IMR-90 (cell line): ENCODE results near the genes KIRREL1, OR6Y1, PYHIN1 and PYDC5.

DNA sequence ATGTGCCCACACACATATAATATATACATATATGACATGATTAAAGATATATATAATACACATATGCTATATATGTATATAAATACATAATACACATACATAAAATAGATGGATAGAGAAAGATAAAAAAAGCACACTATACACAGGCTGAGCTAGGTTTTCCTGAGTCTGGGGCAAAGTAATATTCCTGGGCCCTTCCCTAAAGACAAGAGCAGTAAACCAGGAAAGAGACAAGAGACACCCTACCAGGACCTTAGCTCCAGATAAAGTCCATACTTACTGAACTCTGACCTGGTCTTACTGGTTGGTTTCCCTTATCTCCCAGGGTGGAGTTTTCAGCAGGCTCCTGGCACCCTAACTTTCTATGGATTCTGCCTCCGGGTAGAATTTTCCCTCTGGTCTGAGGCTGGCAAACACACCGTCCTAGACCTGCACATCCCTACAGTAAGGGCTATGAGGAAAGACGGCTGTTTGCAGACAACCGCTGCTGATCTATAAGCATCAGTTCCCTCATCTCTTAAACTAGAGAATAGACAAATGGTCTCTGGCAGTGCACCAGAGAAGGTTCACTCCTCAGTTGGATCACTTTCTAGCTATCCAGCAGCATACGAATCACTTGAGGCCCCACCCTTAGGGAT is 52.1 kb downstream of the ARHGEF11 start:
- RRBS: no CpG with 5 or more reads among the region's 5 CpGs
CAGE:
- cytosol, long polyA plus RNA: no peak
- long polyA plus RNA: no peak
- nucleus, long polyA plus RNA: no peak

DNA sequence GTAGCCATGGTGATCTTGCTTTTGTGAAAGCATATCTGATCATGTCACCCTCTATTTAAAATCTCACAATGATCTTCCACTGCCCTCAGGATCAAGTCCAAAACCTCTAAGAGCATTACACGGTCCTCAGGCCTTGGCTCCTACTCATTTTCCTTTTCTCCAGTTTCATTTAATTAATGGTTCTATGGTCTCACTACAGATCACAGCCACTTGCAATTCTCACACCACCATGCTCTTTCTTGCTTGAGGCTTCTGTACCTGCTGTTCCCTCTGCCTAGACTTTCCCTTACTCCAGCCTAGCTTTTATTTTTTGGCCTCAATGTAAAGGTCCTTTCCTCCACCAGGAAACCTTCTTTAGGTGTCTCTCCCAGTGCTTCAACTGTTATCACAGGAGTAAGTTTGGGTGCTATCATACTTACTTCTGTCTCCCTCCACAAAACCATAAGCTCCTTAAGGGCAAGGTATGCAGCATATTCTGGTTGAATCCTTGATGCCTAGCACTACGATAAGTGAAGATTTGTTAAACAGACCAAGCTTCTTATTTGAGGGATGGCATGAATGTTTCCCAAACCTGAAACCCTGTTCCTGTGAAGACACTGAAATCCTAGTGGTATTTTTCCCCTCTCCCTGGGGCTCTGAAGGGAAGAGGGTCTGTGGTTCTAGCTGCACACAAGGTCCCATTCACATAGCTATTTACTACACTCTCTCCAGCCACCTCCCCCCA is 11.9 kb downstream of the ARHGEF11 start:
- RRBS: no CpG with 5 or more reads among the region's 2 CpGs
CAGE:
- cytosol, long polyA plus RNA: no peak
- long polyA plus RNA: no peak
- nucleus, long polyA plus RNA: no peak

DNA sequence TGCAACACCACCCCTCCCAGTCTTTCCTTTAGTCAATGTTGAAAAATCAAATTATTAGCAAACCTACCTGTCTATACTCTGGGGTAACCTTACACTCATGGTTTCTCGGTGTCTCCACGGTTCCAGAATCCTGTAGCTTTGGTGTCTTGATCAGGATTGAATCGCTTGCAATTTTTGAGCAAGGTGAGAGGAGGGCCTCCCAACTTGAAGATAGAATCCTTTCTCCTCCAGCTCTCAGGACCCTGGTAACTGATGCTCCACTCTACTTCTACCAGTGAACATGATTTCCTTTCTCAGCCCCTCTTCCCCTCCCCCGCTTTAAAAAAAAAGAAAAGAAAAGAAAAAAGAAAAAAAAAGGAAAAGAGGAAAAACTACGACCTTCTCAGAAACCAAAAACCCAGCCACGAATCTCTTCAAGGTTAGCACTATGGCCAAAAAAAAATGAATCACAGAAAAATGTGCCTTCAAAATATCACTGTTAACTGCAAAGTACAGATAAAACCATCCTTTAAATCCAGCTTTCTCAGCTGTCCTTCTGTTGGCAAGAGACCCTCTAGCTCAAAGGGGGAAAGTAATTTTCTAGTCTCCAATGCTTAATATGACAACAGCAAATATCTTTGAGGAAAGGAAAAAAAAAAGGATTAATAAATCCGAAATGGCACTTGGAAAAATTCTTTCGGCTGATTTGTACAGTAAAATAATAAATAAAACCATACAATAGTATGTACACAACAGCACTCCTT is 1.1 kb downstream of the ARHGEF11 start:
- RRBS: no CpG with 5 or more reads among the region's 8 CpGs
CAGE:
- cytosol, long polyA plus RNA: no peak
- long polyA plus RNA: no peak
- nucleus, long polyA plus RNA: no peak

- RRBS: no CpG with 5 or more reads among the region's 1 CpG
CAGE:
- cytosol, long polyA plus RNA: no peak
- long polyA plus RNA: no peak
- nucleus, long polyA plus RNA: no peak
These were observed 25.8 kb upstream of the ARHGEF11 start for GRCh38 chr1:157071282-157071765.

- RRBS: no CpG with 5 or more reads among the region's 5 CpGs
CAGE:
- cytosol, long polyA plus RNA: no peak
- long polyA plus RNA: no peak
- nucleus, long polyA plus RNA: no peak
These were observed 16.1 kb upstream of the ETV3 start for GRCh38 chr1:157154303-157154707.

- RRBS: no CpG with 5 or more reads among the region's 11 CpGs
CAGE:
- cytosol, long polyA plus RNA: no peak
- long polyA plus RNA: no peak
- nucleus, long polyA plus RNA: no peak
These were observed 135.3 kb upstream of the ETV3 start for GRCh38 chr1:157273363-157274011.

DNA sequence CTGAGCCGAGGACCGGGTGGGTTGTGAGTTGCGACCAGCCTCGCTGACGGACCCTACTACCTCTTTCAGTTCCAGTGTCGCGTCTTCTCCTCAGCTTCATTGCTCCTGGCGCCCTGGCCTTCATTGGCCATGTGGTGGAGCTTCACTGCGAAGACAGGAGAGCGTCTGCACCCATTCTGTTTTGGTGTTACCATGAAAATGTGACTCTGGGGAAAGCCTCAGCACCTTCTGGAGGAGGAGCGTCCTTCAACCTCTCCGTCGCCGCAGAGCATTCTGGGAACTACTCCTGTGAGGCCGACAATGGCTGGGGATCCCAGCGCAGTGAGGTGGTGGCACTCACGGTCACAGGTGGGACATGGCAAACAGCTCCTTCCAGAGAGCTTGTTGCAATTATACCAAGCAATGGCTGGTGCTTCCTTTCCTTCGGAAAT is 67.7 kb upstream of the KIRREL1 start:
- RRBS: 91% methylated on average over 2 of the region's 18 CpGs
CAGE:
- cytosol, long polyA plus RNA: no peak
- long polyA plus RNA: no peak
- nucleus, long polyA plus RNA: no peak

DNA sequence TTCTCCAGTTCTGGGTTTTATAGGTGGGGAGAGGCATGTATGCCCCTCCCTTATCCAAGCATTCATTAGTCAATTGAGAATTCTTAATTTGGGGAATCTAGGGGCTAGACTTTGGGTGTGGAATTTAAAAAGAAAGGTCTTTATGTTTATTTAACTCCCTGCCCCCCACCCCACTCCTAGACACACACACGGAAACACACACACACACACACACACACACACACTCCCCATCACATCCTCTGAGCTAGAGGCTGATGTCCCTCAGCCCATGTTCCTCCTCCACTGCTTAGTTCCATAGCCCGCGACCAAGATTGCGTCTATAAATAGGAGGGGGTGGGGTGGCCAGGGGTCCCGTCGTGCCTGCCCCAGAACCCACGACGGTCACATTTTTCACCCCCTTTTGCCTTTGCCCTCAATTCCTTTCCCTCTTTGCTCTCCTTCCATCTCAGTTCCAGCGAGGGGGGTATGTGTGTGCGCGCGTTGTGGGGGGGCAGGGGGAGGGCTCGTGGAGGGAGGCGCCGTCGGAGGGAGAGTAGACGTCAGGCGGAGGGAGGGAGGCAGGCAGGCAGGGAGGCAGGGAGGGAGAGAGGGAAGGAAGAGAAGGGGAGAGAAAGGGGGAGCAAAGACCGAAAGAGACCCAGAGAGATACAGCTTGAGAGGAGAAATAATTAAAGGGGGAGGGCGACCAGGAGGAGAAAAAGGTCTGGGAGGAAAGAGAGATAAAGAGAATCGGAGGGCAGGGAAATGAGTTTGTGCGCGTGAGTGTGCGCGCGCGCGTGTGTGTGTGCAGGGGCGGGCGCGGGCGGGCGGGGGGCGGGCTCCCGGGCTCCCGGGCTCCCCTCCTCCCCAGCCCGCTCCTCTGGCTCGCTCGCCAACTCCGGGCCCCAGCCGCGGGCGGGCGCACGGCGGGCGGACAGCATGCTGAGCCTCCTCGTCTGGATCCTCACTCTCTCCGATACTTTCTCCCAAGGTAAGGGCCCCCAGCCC is at the start of gene KIRREL1:
Gene KIRREL1, plus strand, starts transcription at position 887 of the 987 bp plus-strand sequence.
- RRBS: 2% methylated on average over 5 of the region's 49 CpGs
CAGE:
- cytosol, long polyA plus RNA: start-site peak on the plus strand centred at position 845 of the sequence, 59 bp wide, 54 and 128 reads in 2 replicates
- long polyA plus RNA: start-site peak on the plus strand centred at position 870 of the sequence, 93 bp wide, 83 and 114 reads in 2 replicates
- nucleus, long polyA plus RNA: start-site peak on the plus strand centred at position 862 of the sequence, 26 bp wide, 49 and 103 reads in 2 replicates

- RRBS: no CpG with 5 or more reads among the region's 3 CpGs
CAGE:
- cytosol, long polyA plus RNA: no peak
- long polyA plus RNA: no peak
- nucleus, long polyA plus RNA: no peak
These were observed 30.7 kb downstream of the SMIM42 start for GRCh38 chr1:158097464-158097779.

DNA sequence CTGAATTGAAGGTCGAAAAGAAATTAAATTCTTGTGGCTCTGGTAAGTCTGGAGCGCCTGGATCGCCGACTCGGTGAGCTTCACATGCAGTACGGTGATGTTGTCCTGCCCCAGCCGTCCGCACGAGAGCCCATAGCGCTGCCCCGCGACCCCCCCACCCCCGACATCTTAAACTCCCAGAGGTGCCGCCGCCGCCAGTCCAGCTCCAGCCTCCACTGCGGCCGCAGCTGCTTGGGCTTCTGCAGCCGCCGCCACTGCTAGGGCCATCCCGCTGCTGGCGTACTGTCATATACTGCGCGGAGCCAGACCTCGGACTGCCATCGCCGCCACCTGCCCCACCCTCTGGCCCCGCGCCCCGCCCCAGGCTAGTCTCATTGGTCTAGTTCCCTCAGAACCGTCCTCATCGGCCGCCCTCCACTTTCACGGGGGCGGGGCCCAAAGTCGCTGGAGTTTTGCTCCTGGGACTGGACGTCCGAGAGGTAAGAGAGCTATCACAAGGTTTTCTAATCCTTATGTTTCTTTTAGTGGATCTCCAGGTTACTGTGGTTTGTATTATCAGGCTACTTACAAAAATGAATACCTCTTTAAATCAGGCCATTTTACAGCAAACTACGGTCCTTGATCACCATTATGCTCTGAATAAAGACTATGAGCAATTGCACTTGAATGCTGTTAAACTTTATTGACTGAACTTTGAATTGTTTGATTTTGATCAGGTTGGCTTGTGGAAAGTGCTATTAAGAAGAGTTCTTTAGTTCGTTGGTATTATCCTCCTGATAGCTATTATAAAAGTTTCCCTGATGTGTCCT is 2.9 kb upstream of the CD1D start:
- RRBS: no CpG with 5 or more reads among the region's 40 CpGs
CAGE:
- cytosol, long polyA plus RNA: no peak
- long polyA plus RNA: no peak
- nucleus, long polyA plus RNA: no peak

DNA sequence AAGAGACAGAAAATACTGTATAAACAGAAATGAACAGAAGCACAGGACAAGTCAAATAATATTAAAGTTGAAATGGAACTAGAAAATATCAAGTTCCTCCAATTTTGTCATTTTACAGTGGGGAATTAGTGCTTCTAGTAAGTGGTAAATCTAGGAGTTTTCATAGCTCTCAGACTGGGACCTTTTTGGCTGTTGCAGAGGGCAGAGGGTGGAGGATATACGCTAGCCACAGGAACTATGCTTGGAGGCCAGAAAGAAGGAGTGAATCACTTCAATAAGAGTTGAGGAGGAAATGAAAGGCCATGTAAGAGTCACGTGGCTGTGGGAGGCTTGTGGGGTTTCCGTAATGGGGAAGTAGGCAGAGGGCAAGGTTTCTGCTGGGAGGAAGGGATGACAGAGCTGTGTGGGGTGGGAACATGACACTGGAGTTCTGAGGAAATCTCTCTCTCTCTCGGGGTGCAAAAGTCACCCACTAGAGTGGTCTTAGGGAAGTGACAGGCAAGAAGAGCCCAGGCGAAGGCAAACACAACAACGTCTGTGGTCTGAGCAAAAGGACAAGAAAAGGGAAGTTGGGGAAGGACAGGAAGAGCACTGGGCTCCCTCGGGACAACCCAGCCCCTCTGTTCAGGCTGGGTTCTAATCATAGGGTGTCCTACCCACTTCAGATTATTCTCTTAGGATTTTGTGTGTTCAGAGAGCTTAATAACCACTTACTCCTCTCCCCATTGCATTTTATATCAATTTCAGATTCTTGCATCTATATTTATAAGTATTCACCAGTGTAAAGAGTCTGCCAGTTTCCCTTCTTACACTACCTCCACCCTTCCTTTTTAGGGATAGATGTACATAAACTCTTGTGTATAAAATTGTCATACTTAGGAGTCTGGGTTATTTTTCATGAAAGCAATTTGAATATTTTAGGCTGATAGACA is 3.9 kb upstream of the CD1C start:
- RRBS: no CpG with 5 or more reads among the region's 7 CpGs
CAGE:
- cytosol, long polyA plus RNA: no peak
- long polyA plus RNA: no peak
- nucleus, long polyA plus RNA: no peak

GRCh38 chr1:158554282-158554838 is at the start of gene OR6Y1:
OR6Y1 (minus strand) TSS chr1:158554405.
- RRBS: no CpG with 5 or more reads among the region's 5 CpGs
CAGE:
- cytosol, long polyA plus RNA: no peak
- long polyA plus RNA: no peak
- nucleus, long polyA plus RNA: no peak

GRCh38 chr1:158931085-158931661 is at the start of gene PYHIN1:
PYHIN1 (plus strand) TSS chr1:158931552.
- RRBS: no CpG with 5 or more reads among the region's 3 CpGs
CAGE:
- cytosol, long polyA plus RNA: no peak
- long polyA plus RNA: no peak
- nucleus, long polyA plus RNA: no peak

GRCh38 chr1:159002452-159003000 is at the start of gene PYDC5:
PYDC5 (minus strand) TSS chr1:159002751.
- RRBS: no CpG with 5 or more reads among the region's 2 CpGs
CAGE:
- cytosol, long polyA plus RNA: no peak
- long polyA plus RNA: no peak
- nucleus, long polyA plus RNA: no peak

GRCh38 chr1:159015323-159016041 is 5.8 kb downstream of the IFI16 start:
- RRBS: no CpG with 5 or more reads among the region's 4 CpGs
CAGE:
- cytosol, long polyA plus RNA: no peak
- long polyA plus RNA: no peak
- nucleus, long polyA plus RNA: no peak

DNA sequence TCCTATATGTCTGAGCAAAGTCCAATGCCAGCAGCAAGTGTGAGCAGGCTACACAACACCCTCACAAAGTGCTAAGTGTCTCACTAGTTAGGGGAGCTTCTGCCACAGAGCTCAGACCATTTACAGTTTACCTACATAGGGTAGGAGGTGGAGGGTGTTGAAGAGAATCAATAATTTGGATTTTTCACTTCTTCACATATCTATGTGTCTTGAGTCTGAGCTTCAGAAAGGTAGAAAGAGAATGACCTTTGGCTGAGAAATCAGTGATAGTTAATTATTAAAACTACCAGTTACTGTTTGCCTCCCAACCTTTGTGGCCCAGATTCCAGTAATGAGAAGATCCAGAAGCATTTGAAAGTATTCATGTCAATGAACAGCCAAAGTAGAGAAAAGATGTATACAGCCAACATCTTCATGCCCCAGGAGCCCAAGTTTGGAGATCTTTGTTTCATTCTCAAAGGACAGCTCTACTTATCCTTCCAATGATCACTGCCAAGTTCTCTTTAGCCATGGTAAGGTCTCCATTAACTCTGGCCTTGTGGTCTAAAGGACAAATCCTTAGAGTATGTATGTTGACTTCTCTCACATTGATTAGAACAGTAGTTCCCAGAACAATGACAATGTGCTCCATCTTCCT is 26.1 kb downstream of the OR10J5 start:
CAGE:
- cytosol, long polyA plus RNA: no peak
- long polyA plus RNA: no peak
- nucleus, long polyA plus RNA: no peak

- RRBS: no CpG with 5 or more reads among the region's 3 CpGs
CAGE:
- cytosol, long polyA plus RNA: no peak
- long polyA plus RNA: no peak
- nucleus, long polyA plus RNA: no peak
These were observed 14.9 kb downstream of the APCS start for GRCh38 chr1:159602620-159602912.

DNA sequence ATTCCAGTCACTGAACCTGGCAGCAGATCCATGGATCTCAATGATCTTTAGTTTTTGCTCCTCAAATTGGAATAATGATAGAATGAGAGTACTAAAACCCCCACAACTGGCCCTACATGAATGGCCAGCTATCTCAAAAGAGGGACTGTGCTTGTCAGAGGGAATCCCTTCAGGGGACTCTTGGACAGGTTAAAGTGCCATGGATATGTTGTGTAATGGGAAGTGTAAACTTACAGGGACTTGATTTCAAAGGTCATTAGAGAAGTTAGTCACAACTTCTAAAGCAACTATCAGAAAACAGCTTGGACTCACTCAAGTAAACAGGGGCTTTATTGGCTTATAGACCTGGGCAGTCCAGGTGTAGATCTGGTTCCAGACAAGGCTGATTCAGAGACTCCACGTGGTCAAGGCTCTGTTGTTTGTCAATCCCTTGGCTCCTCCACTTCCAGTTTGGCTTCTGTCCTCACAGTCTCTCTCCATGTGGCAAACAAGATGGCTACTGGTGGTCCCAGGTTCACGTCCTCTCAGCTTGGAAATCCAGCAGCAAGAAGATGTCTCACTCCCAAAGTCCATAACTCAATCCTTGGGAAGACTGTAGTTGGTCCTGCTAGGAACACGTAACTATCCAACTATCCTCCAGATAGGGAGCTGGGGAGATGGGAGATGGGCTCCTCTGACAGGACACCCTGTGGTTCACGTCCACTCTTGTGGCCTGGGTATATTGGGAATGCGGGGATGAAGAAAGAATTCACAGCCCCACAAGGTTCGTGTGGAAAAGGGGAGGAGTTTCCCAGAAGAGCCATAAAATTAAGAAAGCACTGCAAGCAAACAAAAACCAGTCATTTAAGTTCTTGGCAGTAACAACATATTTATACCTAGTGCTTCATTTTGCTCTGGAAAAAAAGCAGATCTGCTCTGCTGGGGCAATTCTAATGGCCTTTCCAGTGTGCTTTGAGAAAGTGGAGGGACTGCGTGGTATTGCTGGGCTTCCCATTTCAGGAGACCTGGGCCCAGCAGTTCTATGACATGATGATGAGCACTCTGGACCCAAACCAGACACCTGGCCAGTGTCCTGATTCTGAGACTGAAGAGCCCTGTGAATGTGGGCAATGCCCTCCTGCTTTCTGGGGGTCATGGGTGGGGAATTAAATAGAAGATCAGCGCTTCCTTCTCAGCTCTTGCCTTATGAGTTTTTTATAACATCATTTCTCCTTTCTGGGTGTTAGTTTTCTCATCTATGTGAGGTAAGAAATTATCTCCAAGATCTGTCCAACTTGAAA is 2.0 kb downstream of the CRP start:
- RRBS: no CpG with 5 or more reads among the region's 8 CpGs
CAGE:
- cytosol, long polyA plus RNA: no peak
- long polyA plus RNA: no peak
- nucleus, long polyA plus RNA: no peak

DNA sequence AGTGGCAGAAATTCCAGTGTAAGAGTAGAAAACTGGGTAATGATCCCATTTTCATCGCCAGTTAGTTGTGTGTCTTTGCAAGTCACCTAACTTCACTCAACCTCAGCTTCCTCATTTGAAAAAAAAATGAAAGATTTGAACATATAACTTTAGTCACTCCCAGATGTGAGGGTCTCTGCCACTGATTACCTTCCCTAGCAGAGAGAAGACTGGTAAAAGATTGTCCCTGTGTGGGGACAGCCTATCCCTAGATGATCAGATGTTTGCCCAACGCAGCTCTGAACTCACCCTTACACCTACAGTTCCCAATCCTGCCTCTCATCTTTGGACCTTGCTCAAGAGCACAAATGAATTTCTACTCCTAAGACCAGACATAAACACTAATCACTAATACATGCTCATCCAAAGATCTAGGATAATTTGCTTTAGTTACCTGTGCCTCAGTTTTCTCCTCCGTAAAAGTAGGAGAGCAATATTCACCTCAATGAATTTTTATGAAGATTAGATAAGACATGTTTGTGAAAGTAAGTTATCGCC is 25.2 kb upstream of the DUSP23 start:
- RRBS: no CpG with 5 or more reads among the region's 4 CpGs
CAGE:
- cytosol, long polyA plus RNA: no peak
- long polyA plus RNA: no peak
- nucleus, long polyA plus RNA: no peak

- RRBS: no CpG with 5 or more reads among the region's 5 CpGs
CAGE:
- cytosol, long polyA plus RNA: no peak
- long polyA plus RNA: no peak
- nucleus, long polyA plus RNA: no peak
These were observed 1.2 kb upstream of the DUSP23 start for GRCh38 chr1:159779446-159780104.